Parietal lobe (tissue), 2 donors: ENCODE measurements around a stretch of chr6.

GRCh38 chr6:105794118-105794879 is 291.8 kb upstream of the PRDM1 start:
- RAMPAGE, long total RNA = no peak

DNA sequence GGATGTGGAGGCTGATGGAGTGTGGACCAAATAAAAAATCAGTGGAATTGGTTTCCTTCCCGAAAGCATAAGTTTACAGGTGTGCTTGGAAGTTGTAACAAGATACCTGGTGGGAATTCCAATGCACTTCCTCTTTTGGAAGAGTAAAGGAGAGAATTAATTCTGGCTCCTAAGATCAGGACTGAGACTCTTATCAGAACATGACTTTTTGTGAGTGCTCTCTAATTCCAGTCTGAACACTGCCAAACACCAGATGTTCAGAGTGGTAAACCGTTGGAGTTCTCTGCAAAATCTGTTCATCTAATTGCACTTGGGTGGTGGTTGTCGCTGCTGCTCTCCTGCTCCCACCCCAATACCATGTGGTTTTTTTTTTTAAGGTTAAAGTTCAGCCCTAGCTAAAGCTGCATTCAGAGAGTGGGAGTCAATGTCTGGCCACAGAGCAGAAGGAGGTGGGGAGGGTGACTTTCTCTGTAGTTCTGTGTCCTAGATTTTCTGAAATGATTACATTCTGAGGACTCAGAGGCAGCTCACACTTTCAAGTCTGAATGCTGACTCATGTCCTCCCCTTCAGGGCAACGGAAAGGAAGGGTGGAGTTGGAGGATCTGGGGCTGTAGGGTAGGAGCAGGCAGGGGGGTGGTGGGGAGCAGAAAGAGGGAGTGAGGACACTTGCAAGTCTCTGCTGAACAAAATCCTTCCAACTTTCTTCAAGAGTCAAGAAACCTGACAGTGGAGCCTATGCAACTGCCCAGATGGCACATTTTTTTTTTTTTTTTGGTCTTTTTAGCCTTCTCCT is 275.8 kb upstream of the PRDM1 start:
- RAMPAGE, long total RNA = no peak

- RAMPAGE, long total RNA = no peak
These were observed 186.1 kb upstream of the PRDM1 start for GRCh38 chr6:105899973-105900565.

DNA sequence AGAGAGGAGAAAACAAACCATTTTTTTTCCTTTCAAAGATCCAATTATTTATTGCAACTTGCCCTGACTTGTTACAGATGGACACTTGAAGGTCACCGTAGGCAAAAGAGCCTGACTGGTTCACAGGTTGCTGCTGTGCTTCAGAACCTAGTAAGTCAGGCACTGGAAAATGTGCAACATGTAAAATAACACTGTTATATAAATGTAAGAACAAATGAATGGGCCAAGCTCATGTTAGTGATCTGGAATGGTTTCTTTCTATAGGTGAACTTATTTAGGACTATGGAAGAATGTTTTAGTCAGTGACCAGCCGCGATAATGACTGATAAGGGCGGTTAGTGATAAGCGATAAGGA is 94.6 kb upstream of the PRDM1 start:
- RAMPAGE, long total RNA = no peak

- RAMPAGE, long total RNA = no peak
These were observed 94.2 kb upstream of the PRDM1 start for GRCh38 chr6:105991938-105992318.

- RAMPAGE, long total RNA = no peak
These were observed 59.4 kb upstream of the PRDM1 start for GRCh38 chr6:106026730-106027136.

DNA sequence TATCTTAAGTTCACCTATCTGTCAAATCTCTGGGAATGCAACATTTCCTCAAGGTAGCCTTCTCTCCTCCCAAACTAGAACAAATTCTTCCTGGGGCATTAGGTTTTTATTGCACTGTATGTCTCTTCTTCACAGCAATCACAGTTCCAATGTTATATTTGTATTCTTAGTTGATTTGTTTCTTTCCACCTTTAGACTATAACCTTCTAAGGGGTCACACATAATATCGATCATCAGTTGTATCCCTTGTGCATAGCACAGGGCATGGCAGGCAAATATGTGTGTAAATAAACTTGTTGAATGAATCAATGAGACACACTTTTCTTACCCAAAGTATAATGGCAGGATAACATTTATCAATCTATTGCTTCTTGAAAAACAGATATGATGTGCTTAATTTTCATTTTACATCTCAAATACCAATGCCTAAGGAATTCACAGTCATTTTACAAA is 81.0 kb downstream of the ATG5 start:
- RAMPAGE, long total RNA = no peak

- RAMPAGE, long total RNA = no peak
These were observed 809 bp downstream of the ATG5 start for GRCh38 chr6:106324732-106325169.

DNA sequence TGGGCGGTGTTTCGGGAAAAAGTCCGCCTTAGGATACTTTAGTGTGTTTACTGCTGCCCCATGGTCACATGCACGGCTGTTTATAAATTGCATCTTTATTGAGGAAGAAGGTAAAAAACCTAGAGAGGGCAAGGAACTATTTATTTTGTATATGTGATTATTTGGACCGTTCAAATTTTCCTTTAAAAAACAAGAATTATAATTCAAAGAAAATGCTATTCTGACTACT is 118.4 kb downstream of the RTN4IP1 start:
- RAMPAGE, long total RNA = no peak

GRCh38 chr6:106516524-106516904 is 112.8 kb downstream of the RTN4IP1 start:
- RAMPAGE, long total RNA = no peak

GRCh38 chr6:106741804-106741961 is 112.3 kb downstream of the QRSL1 start:
- RAMPAGE, long total RNA = no peak

GRCh38 chr6:106790822-106791568 is 161.6 kb downstream of the QRSL1 start:
- RAMPAGE, long total RNA = no peak

DNA sequence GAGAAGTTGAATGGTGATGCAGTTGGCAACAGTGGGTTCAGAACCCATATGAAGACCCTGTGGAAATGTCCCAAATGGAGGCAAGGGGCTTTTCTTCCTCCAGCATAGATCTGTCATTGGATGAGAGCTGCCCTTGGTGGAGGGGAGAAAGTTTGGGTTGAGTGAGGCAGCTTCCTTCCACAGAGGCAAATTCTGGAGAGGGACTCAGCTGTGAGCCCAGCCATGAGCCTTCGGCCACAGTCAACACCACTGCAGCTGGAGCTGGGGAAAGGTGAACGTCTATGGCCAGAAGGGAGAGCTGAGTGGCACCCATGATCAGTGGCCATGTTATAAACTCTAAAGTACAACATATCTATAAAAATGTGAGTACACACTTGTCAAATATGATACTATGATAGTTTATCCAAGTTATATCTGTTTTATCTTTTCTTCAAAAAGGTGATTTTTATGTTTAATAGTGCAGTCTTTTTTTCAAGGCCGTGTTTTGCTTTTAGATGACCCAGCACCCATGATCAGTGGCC is 114.8 kb downstream of the CD24 start:
- RAMPAGE, long total RNA = no peak

GRCh38 chr6:106874335-106874824 is 100.1 kb downstream of the CD24 start:
- RAMPAGE, long total RNA = no peak

DNA sequence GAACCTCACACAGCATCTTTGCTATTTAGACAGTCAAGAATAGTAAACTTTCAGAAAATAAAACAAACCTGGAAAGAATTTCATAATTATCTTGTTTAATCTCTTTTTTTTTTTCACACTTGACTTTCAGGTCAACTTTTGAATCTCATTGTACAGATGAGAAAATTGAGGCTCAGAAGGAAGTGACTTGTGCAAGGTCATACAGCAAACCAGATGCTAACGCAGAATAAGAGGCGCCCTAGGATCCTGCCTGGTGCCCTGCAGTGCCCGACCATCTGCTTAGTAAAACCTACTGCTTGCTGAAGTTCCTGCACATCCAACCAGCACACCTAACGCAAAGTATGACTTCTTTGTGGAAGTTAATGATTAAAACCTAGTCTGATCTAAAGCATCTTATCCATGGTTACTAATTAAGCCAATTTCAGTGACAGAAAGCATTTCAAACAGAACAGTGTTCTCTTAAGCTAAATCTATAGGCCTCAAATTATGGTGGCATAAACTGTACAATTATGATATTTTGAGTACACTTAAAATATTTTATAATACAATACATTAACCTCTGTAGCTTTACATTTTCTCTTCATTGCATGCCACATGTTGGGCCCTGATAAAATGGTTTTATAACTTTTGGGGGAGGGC is 37.3 kb upstream of the BEND3 start:
- RAMPAGE, long total RNA = no peak

GRCh38 chr6:107328994-107329580 is 130.3 kb downstream of the PDSS2 start:
- RAMPAGE, long total RNA = no peak

DNA sequence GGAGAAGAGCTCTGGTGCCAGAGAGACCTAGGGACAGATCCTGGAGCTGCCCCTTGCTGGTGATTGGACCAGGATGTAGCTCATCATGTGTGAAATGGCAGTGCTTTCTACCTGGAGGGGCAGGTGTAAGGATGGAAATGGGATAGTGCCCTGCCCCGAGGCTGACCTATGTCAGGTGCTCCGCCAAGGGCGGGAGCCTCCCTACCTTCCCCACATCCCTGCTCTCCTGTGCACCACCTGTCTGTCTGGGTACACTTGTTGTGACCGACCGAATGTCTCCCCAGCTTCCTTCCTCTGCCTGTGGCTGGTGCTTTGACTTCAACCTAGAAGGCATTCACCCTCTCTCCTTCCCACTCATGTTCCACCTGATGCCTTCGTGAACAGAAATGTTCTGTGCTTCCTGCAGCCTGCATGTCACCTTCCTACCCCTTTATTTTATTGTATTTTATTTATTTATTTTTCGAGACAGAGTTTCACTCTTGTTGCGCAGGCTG is 114.8 kb downstream of the SCML4 start:
- RAMPAGE, long total RNA = no peak

GRCh38 chr6:107741179-107741692 is 82.9 kb downstream of the SCML4 start:
- RAMPAGE, long total RNA = no peak

- RAMPAGE, long total RNA = no peak
These were observed 36.4 kb upstream of the SCML4 start for GRCh38 chr6:107860523-107860950.

DNA sequence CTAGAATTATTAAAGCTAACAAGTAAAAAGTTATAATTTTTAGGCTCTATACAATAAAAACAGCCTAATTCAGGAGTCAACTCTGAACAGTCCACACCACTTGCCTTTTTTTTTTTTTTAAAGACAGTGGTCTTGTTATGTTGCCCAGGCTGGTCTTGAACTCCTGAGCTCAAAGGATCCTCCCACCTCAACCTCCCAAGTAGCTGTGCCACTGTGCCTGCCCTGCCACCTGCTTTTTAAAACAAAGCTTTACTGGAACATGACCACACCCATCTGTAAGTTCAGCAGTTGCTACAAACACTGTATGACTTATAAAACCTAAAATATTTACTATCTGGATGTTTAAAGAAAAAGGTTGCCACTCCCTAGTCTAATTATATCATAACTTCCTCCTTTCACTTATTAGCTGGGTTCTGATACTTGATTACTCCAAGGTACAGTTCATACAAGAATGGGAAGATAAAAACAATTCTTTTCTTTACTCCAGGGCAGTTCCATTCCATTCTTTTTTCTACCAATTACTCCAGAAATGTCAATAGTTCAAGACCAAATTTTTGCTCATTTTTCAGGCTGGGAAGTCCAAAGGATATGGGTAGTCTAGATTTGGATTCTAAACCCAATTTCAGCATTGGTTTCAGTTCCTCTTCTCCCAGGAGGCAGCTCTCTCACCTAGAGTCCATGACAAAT is 63.2 kb downstream of the SEC63 start:
- RAMPAGE, long total RNA = no peak